Caco-2 (cell line): ENCODE measurements around a stretch of chr10.

DNA sequence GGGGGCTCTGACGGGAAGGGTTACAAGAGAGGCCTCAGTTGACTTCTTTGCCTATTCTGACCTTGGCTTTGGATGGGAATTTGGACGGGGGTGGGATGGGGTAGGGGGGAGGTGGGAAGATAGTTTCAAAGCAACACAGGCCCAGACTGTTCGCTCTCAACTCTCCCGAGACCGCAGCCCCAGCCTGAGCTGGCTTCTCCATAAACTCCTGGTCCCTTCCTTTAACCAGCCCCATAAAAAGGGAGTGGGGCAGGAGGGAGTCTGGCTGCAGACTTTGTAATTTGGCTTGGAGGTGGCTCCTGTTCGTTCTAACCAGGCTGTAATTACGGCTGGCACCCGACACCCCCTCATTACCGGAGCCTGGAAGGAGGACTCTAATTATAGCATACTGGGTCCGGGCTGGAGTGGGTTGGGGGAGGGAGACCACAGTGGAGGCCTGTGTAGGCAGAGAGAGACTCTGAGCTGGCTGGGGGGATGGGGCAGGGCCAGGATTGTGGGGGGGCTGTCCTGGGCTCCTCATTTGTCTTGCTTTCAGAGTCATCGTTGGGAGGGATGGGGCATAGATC lies 49.6 kb downstream of the UNC5B start:
- PRO-cap: no peak
- RRBS: 91% methylated on average over 1 of the region's 11 CpGs

DNA sequence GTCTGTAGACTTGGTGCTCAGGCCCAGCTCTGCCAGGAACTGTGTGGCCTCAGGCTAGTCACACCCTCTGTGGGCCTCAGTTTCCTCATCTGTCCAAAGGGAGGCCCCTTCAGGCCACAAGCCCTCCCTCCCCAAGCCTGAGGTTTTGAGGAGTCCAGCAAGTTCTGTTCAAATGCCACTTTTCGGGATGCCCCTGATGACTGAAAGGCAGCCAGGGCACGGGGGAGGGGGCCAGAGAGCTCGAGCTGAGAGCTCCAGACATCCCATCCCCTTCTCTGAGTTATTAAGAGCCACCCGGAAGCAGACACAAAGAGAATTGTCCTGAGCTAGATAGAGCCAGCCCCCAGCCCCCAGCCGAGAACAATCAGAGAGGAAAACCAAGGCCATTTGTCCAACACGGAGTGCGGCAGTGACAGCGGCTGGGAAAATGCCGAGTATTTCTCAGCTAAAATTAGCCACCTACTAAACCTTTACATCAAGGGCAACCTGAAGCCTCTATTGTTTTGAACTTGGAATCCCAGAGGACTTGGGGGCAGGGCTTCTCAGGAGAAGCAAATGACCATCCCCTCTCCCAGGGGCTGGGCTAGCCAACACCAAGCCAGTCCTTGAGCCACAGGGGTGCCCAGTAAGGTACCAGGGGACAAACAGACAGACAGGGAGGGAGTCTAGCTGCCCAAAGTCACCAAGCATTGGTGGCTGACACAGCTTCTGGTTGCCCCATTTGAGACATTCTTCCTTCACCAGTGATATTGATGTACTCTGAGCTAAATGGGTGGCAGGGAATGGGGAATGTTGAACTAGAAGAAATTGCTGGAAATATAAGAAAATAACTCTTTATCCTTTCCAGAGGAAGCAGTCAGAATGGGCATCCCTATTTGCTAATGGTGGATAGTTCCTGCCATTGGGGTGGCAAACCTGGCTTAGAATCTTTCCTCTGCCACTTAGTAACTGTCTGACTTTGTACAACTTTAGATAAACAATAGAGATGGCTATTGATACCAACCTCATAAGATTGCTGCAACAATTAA lies 51.2 kb downstream of the UNC5B start:
- PRO-cap: no peak
- RRBS: no CpG with 5 or more reads among the region's 9 CpGs

DNA sequence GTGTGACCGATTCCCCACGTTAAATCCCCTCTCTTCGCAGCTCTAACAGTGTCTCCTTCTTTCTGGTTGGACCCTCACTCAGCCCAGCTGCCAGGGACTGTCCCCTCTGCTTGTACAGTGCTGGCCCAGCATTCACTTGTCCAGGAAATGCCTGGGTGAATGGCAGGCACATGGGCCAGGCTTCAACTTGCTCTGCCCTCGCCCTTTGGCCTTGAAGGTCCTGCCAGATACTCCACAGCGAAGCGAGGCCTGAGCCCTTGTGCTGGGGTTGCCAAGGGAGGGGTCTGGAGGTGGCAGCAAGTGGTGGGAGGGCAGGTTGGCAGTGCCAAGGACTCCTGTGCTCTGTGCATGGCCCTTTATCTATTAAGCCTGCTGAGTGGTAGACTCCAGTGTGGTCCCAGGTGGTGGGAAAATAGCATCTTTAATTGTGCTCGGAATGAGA lies 75.7 kb downstream of the CDH23 start:
- PRO-cap: no peak
- RRBS: no CpG with 5 or more reads among the region's 7 CpGs

GRCh38 chr10:71475147-71475513 lies 78.4 kb downstream of the CDH23 start:
- PRO-cap: no peak
- RRBS: no CpG with 5 or more reads among the region's 7 CpGs

DNA sequence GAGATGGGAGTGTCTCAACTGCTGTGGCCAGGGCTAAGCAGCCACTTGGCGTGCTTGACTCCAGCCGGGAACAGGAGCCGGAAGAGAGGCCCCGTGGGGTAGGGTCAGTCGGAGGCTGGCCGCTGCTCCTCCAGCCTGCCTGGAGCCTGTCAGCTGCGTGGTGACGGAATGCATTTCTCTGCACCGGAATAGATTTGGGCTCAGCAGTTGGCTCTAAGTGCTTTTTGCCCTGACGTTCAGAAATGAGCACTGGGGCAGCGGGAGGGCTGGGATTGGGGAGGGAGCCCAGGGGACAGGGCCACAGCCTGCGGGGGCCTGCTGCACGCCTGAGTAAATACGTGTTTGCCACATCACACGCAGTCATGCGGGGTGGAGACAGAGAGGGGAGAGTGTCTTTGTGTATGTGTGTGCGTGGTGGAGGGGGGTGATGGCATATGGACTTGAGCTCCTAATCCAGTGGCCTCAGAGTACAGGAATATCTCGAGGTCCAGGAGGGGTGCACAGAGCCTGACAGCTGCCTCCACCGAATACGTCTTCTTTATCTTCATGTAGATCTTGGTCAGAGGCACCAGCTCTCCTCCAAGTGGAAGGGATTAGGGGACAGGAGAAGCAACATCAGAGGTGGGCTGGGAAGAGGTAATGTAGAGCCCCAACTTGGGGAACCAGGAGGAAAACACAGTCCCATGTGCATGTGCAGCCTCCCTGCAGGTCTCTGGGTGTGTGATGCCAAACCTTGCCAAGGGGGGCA lies 151.3 kb downstream of the CDH23 start:
- PRO-cap: no peak
- RRBS: 90% methylated on average over 6 of the region's 20 CpGs

DNA sequence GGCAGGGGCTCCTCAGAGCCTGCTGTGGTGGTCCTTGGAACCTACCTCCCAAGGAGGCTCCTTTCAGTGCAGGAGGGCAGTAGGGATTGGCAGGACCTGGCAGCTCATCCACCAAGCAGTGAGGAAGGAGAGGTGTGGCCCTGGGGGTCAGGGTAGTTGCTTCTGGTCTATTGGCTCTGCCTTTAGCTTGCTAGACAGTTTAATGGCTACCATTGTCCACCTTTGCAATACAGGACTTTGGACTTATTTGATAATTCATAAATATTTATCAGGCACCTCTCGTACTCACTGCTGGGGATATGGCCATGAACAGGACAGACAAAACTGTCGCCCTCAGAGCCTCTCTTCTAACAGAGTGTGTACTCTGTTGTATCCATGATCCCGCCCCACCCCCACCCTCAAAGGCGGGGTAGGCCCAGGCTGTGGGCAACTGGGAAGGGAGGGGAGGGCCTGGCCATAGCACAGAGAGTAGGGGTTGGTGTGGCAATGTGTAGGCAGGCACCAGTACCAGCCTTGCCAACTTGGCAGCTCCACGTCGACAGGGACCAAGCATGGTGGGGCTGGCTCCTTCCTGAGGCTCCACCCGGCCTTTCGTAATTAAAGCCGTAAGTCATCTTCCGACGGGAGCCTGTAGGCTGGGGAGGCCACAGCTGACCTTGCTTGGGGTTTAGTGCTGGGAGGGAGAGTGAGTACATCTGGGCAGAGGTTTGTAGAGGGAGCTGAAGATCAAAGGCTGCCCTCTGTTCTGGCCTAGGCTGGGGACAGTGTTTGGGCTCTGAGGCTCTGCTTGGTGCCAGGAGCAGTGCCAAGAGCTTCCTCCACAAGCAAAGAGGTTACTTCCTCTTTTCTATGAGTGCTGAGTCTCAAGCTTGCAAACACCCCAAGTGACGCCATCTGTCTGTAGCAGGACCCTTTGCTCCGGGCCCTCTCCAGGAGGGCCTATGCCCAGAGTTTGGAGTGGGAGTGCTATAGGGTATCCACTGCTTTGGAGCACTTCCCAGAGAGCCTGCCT lies 121.8 kb downstream of the C10orf105 start:
- PRO-cap: no peak
- RRBS: no CpG with 5 or more reads among the region's 13 CpGs

- PRO-cap: no peak
- RRBS: 86% methylated on average over 6 of the region's 11 CpGs
Measured at GRCh38 chr10:71663219-71663660, 56.3 kb downstream of the C10orf105 start.

DNA sequence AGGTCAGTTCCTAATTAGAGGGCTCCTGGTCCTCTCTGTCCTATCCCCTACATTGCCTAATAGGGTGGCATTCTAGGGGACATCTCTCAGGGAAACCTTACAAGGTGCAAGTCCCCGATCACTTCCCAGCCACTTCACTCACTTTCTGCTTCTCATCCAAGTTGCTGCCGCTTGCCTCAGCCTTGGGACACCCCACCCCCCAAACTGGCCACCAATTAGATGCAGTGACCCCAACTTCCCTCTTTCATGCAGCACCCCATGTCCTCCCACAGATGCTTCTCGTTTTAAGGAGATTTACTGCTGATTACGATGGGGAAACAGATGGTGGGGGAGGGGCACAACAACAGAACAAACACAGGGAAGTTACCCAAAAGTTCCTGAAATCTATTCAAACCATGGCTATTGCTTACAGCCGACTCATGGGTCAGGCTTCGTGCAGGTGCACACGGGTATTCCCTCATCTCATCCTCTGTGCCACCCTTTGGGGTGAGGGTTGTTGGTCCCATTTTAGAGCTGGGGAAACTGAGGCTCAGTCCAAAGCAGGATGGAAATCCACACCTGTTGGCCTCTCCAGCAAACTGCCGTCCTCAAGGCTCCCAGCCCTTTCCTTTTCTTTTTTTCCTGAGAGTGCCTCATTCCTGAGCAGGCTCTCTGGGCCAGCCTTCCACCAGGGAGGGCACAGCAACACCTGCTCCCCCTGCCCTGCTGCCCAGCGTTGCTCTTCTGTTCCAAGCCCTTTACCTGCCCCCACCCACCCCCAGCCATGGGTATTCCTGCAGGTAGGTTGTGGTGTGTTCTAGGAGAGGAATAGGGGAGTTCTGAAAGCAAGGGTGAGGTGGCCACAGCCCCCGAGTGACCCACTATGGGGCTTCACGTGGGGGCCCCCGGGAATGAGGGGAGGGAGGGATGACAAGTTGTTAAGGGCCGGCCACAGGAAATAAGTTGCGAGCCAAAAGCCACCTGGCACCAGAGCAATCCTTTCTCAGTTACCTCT lies 19.6 kb downstream of the VSIR start:
- PRO-cap: no peak
- RRBS: no CpG with 5 or more reads among the region's 14 CpGs

GRCh38 chr10:71814563-71815423 lies 36.3 kb downstream of the PSAP start:
- PRO-cap: no peak
- RRBS: no CpG with 5 or more reads among the region's 34 CpGs

- PRO-cap: no peak
- RRBS: no CpG with 5 or more reads among the region's 12 CpGs
Measured at GRCh38 chr10:71817080-71817808, 33.8 kb downstream of the PSAP start.

- PRO-cap: no peak
- RRBS: no CpG with 5 or more reads among the region's 13 CpGs
Measured at GRCh38 chr10:71828718-71829649, 22.1 kb downstream of the PSAP start.

DNA sequence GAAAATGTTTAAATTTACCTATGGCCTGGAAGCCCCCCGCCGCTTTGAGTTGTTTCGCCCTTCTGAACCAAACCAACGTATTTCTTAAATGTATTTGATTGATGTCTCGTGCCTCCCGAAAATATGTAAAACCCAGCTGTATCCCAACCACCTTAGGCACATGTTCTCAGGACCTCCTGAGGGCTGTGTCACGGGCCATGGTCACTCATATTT lies 748 bp downstream of the PSAP start:
- PRO-cap: unidirectional peak, plus-strand start at position 155 of the sequence
- RRBS: no CpG with 5 or more reads among the region's 7 CpGs

DNA sequence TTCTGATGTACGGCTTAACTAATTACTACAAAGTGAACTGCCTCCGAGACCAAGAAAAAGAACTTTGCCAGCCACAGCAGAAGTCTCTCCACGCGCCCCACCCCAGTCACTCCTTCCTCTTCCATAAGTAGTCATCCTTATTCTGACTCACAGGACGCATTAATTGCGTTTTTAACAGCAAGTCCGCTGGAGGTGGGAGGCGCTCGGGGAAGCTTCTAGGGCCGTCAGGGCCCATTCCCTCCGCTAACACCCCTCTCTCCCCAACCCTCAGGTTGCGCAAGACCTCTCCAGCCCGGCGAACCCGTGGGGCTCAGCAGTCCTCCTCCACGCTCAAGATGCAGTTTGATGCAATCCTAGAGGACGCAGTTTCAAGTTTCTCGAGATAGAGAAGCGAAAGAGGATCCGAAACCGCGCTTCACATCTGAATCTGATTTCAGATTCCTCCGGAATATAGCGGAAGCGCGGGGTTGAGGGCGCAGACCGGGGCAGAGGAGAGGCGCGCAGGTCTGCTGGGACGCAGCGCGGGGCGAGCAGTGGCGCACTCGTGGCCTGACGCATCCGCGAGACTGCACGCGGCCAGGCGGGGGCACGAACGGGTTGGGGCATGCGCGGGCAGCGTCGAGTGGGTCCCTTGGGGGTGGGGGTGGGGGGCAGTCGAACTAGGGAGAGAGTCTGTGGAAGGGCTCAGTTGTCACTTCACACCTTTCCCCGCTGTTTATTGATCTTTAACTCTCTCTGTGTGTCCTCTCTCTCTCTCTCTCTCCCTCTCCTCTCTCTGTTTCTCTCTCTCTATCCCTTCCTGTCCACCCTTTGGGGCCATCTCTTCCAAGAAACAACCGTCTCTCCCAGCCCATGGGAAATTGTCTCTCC lies 37.8 kb upstream of the PSAP start:
- PRO-cap: bidirectional peak, plus-strand start at position 541 of the sequence, minus-strand start at position 535 of the sequence
- RRBS: 4% methylated on average over 5 of the region's 51 CpGs

DNA sequence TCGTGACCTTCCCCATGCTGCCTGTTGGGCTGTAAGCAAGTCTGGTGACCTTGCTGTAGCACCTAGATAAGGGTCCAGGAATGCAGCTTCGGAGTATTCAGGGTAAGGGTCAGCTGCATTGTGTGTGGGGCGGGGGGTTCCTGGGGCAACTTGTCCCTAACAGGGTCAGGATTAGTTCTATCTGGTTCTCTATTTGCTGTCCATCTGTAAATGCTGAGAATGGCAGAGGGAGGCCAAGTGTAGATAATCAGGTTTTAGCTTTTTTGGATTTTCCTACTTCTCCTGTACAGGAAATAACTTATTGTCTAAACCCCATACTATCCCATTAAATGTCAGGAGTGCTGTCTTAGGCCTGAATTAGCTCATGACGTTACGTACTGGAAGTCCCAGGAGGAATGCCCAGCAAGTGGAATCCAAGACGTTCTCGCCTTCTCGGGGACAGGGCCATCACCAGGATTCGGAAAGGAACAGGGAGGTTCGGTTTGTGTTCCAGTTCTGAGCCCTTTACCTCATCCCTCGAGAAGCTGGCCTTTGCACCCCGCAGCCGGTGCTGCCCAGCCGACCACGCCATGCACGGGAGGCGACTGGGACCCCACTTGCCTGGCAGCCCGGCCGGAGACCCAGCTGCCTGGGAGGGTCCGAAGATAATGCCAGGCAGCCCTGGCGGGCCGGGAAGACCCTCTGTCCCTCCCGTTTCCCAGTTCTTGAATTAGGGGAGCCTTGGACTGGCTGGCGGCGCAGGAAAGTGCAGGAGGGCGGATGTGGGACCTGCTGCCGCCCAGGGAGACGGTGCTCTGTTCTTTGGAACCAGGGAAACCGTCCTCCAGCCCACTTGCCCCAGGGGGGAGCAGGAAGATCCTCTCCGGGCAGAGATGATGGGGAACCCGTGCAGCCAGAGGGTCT lies 906 bp upstream of the CHST3 start:
- PRO-cap: bidirectional peak, plus-strand start at position 174 of the sequence, minus-strand start outside the sequence
- RRBS: 12% methylated on average over 12 of the region's 31 CpGs

- PRO-cap: no peak
- RRBS: no CpG with 5 or more reads among the region's 6 CpGs
Measured at GRCh38 chr10:71974355-71974885, 10.2 kb downstream of the CHST3 start.

DNA sequence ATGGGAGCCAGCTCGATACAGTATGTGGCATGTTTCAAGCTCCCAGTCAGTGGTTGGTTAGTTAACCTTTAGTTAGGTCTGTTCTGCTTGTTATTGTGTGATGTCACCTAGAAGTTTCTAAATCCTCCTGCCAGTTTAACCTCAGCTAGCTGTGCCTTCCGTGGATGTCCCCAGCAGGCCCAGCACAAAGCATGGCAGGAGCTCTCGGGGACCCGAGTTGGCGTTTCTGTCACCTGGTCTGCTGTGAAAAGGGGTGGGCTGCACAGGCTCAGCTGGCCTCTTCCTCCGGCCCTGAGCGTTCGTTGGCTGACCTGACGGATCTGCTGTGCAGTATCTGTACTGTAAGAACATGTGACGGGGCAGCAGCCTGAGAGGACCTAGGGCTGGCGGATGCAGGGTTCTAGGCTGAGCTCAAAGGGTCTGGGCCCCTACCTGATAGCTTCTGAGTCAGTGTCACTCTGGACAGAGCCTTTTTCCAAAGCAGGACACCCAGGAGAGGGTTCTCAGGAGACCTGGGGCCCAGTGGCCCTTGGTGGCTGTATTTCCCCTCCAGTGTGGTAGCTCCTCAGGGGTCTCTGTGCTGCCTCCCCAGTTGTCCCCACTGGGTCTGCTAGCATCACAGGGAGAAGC lies 52.8 kb downstream of the SPOCK2 start:
- PRO-cap: no peak
- RRBS: no CpG with 5 or more reads among the region's 11 CpGs

DNA sequence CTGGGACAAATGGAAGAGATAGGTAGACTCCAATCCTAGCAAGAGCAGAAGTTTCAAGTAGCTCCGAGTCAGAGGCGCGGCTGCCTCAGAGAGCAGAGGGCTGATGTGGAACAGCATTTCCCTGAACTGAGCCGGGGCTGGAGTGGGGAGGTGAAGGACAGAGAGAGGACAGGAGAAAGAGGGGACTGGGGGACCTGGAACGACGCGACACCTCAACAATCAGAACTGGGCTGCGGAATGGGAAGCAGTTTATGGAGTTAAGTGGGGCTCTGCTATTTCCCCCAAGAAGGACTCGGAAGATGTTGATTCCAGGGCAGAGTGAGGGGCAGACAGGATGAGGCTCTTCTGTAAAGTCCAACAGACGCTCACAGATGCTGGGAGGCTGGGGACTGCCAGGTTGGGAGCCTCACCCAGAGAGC lies 27.8 kb downstream of the SPOCK2 start:
- PRO-cap: no peak
- RRBS: no CpG with 5 or more reads among the region's 10 CpGs

DNA sequence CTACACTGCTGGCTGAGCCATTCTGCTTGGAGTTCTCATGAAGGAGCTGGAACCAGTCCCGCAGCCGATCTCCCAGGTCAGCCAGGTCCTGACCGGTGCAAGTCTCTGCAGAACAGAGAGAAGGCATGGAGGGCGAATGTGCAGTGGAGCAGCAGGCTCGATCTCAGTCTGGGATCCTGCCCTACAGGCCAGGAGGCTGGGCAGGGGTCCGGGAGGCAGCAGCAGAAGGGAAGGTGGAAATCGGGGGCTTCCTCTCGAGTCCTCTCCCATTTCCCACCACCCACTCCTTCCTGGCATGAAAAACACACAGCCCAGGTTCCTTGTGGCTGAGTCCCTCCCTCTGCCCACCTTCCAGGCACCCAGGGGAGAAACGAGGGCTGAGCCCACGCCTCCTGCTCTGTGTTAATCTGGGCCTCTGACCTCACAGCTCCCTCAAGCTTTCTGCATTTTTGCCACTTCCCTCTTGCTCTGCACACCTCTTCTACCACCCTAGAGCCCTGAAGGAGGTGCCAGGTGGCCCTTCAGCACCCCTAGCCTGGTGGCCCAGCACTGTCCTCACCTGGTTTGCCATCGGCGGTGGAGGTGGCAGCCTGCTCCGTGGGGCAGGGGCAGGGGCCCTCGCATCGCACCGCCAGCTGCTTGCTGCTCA lies 20.6 kb downstream of the SPOCK2 start:
- PRO-cap: no peak
- RRBS: 89% methylated on average over 4 of the region's 16 CpGs

- PRO-cap: no peak
- RRBS: no CpG with 5 or more reads among the region's 8 CpGs
Measured at GRCh38 chr10:72069408-72069794, 18.9 kb downstream of the SPOCK2 start.

DNA sequence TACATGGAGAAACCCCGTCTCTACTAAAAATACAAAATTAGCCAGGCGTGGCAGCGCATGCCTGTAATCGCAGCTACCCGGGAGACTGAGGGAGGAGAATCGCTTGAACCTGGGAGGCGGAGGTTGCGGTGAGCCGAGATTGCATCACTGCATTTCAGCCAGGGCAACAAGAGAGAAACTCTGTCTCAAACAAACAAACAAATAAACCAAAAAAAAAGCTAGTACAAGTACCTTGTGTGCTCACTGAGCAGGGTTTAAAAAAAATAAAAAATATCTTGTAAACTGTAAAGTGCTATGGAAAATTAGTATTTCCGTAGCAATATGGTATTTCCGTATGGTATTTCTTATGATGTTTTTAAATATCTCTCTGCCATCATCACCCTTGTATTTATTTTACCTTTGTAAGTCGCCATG lies 11.3 kb upstream of the SPOCK2 start:
- PRO-cap: no peak
- RRBS: no CpG with 5 or more reads among the region's 12 CpGs